Sigmoid colon (tissue), 4 donors: Measurements from ENCODE around the genes CD72, MSMP, FAM221B, HRCT1 and RNF38.

DNA sequence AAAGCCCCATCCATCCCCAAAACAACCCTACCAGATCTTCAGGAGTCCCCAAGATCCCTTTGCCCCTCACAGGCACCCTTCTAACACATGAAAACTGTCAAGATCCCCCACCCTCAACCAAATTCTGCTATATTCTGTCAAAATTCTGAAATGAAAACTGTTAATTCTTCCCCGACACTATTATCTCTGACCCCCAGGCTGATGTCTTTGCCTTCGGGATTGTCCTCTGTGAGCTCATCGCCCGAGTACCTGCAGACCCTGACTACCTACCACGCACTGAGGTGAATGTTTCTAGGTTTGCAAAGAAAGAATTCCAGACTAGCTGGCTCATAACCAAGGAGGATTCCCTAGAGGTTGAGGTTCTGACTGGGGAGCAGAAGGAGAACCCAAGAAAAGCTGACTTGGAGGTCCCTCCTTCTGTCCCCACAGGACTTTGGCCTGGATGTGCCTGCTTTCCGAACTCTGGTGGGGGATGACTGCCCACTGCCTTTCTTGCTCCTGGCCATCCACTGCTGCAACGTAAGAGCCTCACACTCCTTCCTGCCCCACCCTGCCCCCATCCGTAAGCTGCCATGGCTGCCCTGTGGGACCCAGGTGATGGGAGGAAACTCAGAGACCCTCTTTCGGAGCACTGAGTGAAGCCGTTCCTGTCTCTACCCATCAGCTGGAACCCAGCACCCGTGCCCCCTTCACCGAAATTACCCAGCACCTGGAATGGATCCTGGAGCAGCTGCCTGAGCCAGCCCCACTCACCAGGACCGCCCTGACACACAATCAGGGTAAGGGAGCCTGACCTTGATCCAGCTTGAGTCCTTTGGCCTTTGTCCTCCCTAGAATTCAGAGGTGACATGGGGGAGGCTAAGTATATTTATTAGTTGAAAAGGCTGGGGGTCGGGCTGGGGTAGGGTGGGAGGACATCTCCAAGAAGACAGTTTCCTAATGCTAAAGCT, 2.9 kb downstream of the TESK1 start:
- PRO-cap: no peak
- RAMPAGE, long total RNA, 4 experiments: no peak in any of the 4 experiments

DNA sequence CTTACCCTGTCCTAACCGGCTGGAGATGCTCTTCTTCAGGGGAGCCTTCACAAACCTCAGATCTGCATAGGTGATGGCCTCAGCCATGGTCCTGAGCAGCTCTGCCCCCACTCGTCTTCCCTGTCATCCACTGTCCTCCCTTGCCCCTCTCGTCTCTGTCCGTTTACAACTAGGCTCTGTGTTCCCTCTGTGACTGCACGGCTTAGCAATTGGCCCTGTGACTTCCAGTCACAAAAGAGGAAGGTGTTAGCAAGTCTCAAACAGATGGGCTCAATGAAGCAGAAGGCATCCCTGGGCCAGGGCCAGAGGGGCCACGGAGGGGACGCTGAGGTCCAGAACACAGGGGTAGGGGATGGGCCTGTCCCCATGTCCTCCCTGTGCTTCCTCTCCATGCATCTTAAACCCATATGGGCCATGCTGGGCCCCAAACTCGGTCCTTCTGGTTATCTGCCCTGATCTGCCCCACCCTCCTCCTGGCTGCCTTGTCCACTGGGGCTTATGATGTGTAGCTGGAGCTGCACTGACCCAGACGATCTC, at the start of gene CD72:
Gene CD72 (minus strand): TSS at position 197 of the 537 bp plus-strand sequence.
- PRO-cap: no peak
- RAMPAGE, long total RNA, 4 experiments: start-site peak on the minus strand in 1 of 4 experiments, centred at position 165 of the sequence, 6 reads per replicate

DNA sequence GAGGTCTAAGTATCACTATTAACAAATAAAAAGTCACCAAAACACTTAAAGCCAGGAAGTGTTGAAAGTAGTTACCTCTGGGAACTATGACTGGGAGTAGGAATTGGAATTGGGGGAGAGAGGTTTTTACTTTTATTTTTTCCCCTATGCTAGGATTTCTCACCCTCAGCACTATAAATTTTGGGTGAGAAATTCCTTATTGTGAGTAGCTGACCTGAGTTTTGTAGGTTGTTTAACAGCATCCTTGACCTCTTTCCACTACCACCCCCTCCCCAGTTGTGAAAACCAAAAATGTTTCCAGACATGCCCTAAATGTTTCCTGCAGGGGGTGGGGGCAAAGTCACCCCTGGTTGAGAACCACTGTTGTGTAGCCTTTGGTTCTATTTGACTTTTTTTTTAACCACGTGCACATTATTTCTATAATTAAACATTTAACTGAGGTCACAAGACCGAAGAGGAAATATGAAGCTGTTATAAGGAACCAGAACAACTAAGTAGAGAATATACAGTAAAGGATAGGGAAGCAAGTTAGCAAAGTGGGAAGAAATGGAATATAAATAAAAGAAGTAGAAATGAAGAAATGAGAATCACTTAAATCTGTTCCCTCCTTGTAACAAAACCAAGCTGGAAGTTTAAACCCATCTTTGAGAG, 14.7 kb downstream of the SIT1 start:
- PRO-cap: no peak
- RAMPAGE, long total RNA, 4 experiments: no peak in any of the 4 experiments

- PRO-cap: no peak
- RAMPAGE, long total RNA, 4 experiments: no peak in any of the 4 experiments
These were observed 3.5 kb downstream of the TPM2 start for GRCh38 chr9:35686300-35686623.

- PRO-cap: unidirectional peak, plus-strand start at chr9:35697051
- RAMPAGE, long total RNA, 4 experiments: no peak in any of the 4 experiments
These were observed 6.9 kb upstream of the TPM2 start for GRCh38 chr9:35696544-35697166.

DNA sequence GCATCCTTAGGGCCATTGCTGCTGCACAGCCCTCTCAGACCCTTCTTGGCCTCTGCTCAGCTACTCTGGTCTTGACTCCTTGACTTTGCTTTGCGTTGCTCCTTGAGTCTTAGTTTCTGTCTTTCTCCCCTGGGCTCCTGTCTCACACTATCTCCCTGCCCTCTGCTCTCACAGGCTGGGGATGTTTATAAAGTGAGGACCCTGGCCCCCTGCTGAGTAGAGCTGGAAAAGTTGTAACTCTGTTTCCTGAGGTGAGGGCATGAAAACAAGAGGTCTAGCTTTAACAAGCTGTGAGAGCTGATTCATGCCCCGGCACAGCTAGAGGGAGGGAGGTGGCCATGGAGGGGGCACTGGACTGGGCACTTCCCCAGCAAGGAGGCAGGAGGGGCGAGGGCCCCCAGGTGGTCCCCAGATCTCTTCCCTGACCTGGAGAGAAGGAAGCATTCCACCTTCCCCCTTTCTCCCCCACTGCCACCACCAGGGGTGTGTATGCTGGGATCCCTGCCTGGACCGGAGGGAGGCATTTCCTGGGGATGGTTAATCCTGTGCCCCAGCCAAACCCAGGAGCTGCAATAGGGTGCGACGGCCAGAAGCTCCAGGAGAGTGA, at the start of gene MSMP:
Gene MSMP (minus strand): TSS at position 163 of the 607 bp plus-strand sequence.
- PRO-cap: no peak
- RAMPAGE, long total RNA, 4 experiments: no peak in any of the 4 experiments

DNA sequence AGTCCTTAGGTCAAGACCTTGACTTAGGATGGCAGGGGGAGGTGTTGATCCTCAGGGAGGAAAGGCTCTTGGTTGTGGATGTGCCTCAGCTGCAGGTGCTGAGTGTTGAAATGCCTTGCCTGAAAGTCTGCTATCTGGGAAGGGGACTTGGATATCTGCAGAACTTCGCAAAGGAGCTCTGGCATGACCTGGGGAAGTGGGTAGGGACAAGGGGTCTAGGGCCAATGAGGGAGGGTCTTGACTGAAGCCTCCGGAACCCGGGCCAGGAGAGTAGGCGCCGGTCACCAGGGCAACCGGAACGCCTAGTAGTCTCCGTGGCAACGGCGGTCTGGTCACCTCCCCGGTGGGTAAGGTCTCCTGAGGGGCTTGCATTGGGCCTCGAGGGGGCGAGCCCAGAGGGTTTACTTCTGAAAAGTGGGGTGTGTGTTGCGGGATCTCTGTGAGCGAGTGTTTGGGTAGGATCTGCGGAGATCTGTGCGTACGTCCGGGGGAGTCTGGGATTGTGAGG, at the start of gene FAM221B:
Gene FAM221B (minus strand): TSS at position 243 of the 508 bp plus-strand sequence.
- PRO-cap: no peak
- RAMPAGE, long total RNA, 4 experiments: no peak in any of the 4 experiments

GRCh38 chr9:35905716-35906337, at the start of gene HRCT1:
HRCT1 (plus strand) TSS chr9:35906202.
- PRO-cap: bidirectional peak, plus-strand start at chr9:35906238, minus-strand start at chr9:35906071
- RAMPAGE, long total RNA, 4 experiments: start-site peak on the plus strand in 4 of 4 experiments, at chr9:35906201-35906249 at its widest, 10 to 46 reads per replicate

DNA sequence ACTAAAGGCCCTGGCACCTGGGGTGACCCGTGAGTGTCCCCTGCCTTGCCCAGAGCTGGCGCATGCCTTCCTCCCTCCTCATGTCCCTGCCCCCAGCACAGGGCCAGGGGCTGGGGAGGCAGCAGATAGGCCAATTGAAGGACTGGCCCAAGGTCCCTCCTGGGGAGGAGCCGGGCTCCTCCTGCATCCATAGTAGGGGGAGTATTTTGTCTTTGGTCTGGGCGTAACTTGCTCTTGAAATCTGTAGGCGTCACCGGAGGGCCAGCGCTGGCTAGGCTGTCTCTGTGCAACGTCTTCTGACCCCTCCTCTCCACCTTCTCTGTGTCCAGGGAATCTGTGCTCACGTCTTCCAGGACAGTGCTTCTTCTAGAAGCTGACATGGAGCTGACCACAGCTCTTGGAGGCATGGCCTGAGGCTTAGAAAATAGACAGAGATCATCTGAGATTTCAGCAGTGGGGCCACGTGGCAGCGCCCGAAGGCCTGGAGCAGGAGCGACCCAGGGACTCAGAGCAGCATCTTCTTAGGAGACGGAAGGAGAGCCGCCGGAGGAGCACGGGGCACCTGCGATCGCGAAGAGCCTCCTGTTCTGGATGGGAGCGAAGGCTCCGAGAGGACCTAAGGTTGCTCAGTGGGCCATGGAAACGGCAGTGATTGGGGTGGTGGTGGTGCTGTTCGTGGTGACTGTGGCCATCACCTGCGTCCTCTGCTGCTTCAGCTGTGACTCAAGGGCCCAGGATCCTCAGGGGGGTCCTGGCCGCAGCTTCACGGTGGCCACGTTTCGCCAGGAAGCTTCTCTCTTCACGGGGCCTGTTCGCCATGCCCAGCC, 751 bp downstream of the SPAAR start:
- PRO-cap: no peak
- RAMPAGE, long total RNA, 4 experiments: start-site peak on the plus strand in 2 of 4 experiments, centred at positions 288 to 308 of the sequence, 6 reads per replicate

DNA sequence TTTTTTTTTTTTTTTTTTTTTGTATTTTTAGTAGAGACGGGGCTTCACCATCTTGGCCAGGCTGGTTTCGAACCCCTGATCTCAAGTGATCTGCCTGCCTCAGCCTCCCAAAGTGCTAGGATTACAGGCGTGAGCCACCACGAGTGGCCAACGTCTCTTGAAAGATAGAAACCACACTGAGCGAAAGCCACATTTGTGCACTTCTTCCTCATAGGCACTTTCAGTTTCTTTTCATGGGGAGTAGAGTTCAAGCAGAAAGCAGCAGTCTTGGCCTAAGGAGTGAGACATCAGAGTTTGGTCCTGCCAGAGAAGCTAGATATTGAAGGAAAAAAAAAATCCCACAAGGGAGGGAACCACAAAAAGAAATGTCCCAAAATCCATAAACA, 44.0 kb upstream of the GLIPR2 start:
- PRO-cap: no peak
- RAMPAGE, long total RNA, 4 experiments: no peak in any of the 4 experiments

DNA sequence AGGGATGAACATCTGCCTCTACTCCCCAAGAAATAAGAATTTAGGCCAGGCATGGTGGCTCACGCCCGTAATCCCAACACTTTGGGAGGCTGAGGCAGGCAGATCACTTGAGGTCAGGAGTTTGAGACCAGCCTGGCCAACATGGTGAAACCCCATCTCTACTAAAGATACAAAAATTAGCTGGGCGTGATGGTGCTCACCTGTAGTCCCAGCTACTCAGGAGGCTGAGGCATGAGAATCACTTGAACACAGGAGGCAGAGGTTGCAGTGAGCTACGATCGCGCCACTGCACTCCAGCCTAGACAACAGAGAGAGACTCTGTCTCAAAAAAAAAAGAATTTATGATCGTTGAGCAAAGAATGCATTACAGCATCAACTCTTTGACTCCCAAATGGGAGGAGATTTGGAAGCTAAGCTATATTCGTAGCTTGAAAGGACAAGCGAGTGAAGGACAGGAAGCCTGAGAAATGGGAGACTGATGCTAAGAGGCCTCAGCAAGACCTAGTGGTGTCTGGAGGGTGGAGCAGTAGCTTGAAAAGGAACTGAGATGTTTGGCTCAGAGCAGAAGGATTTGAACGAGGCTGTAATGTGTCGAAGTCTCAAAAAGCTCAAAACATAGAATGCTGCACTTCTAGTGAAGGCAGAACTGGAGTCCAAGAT, 10.3 kb upstream of the CCIN start:
- PRO-cap: no peak
- RAMPAGE, long total RNA, 4 experiments: no peak in any of the 4 experiments

DNA sequence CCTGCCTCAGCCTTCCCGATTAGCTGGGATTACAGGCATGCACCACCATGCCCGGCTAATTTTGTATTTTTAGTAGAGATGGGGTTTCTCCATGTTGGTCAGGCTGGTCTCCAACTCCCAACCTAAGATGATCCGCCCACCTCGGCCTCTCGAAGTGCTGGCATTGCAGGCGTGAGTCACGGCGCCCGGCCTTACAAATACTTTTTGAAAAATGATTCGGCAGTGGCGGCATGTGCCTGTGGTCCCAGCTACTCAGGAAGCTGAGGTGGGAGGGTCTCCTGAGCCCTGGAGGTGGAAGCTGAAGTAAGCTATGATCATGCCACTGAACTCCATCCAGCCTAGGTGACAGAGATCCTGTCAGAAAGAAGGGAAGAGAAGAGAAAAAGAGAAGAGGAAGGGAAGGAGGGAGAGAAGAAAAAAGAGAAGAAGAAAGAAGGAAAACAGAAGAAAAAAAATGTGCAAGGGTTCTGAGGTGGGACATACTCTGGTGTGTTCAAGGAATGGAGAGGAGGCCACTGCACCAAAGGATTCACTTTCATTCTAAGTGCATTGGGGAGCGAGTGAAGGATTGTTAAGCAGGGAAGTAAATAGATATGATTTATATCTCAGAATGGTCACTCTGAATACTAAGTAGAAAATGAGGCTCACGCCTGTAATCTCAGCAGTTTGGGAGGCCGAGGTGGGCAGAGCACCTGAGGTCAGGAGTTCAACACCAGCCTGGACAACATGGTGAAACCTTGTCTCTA, 8.9 kb upstream of the CCIN start:
- PRO-cap: no peak
- RAMPAGE, long total RNA, 4 experiments: no peak in any of the 4 experiments

GRCh38 chr9:36162483-36162868, 6.7 kb upstream of the CCIN start:
- PRO-cap: no peak
- RAMPAGE, long total RNA, 4 experiments: no peak in any of the 4 experiments

DNA sequence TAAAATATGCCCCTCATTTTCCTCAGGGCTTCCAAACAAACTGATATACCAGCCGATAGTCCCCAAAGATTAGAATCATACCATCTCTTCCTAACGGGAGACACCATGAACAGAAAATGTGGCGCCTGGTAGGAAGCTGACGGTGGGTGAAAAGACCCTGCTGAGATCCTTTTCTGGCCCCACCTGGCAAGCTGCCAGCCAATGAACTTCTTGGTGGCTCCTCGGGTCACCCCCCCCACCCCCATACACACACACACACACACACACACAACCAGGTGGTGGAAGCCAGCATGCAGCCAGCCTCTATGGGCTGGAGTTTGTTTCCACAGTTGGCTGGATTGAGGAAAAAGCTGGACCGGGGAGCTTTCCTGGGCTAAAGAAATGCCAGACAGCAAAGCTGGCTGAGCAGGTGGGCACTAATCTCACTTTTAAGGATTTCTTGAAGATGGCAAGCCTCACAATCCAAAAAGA, 4.8 kb upstream of the CCIN start:
- PRO-cap: no peak
- RAMPAGE, long total RNA, 4 experiments: no peak in any of the 4 experiments

DNA sequence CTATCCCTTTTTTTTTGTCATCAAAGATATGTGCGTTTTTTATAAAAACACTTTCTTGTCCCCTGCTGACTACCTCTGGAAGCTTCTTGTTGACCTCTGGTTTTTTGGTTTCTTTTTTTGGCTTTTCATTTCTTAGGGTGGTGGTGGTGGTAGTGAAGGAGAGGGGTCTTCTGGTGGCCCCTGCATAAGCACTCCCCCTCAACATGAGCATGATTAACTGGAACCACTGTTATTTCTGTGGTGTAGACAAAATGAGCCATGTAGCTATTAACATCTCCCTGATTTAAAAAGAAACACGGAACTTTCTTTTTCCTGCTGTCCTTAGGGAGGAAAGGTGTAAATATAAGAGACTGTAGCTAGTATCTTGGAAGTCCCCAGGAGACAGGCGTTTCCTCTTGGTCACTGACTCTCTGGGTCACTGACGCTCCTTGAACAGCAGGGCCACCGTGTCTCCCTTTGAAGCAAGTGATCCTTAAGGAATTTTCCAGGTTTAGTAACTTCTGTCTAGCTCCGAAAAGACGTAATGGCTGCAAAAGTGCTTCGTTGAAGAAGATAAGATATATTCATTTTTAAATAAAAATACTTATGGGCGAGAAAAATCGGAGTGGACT, 881 bp upstream of the CLTA start:
- PRO-cap: no peak
- RAMPAGE, long total RNA, 4 experiments: no peak in any of the 4 experiments

- PRO-cap: no peak
- RAMPAGE, long total RNA, 4 experiments: no peak in any of the 4 experiments
These were observed 18.0 kb upstream of the GNE start for GRCh38 chr9:36276119-36276769.

GRCh38 chr9:36400167-36401126, at the start of gene RNF38:
RNF38 (minus strand) TSS chr9:36400269.
- PRO-cap: unidirectional peak, minus-strand start at chr9:36400839; unidirectional peak, minus-strand start at chr9:36400950
- RAMPAGE, long total RNA, 4 experiments: start-site peak on the minus strand in 4 of 4 experiments, at chr9:36400822-36400911 at its widest, 35 to 58 reads per replicate

GRCh38 chr9:36413981-36414534, 14.0 kb upstream of the RNF38 start:
- PRO-cap: no peak
- RAMPAGE, long total RNA, 4 experiments: no peak in any of the 4 experiments

DNA sequence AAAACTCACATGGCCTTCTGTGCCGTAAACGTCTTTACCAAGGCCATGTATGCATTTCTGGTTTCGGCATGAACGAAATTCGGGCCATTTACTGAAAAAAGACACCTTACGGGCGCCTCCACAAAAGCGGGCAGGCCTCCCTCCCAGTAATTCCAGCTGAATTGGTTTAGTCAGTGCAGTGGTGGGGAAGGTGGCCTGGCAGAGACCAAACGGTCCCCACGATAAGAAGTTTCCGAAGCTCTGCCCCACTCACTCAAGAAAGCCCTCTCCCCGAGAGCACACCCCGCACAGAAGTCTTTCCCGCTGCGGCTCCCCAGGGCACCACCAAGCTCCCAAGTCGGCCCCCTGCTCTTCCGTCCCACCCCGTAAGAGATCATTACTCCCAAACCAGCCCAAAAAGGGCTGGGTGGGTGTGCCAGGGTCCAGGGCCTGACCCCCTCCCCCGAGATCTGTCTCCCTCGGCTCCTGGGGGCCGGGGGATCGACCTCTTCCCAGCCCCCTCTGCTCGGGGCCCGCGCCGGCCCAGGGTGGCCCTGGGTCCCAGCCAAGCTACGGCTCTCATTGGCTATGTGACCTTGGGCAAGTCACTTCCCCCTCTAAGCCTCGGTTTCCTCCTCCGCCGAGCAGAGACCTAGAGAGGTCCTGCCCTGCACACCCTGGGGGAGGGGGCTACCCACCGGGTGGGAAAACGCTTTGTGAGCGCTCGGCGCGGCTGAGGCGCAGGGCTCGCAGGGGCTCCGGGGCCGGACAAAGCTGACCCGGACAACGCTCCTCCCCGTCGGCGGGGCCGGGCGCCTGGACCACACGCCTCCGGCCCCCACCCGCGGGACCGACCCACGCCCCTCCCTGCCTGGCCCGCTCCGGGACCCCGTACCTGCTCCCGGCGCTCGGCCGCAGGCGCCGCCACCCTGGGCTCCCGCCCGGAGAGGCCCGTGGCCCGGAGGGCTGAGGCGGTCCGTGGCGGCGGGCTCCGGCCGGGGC, 86.0 kb upstream of the MELK start:
- PRO-cap: no peak
- RAMPAGE, long total RNA, 4 experiments: no peak in any of the 4 experiments

DNA sequence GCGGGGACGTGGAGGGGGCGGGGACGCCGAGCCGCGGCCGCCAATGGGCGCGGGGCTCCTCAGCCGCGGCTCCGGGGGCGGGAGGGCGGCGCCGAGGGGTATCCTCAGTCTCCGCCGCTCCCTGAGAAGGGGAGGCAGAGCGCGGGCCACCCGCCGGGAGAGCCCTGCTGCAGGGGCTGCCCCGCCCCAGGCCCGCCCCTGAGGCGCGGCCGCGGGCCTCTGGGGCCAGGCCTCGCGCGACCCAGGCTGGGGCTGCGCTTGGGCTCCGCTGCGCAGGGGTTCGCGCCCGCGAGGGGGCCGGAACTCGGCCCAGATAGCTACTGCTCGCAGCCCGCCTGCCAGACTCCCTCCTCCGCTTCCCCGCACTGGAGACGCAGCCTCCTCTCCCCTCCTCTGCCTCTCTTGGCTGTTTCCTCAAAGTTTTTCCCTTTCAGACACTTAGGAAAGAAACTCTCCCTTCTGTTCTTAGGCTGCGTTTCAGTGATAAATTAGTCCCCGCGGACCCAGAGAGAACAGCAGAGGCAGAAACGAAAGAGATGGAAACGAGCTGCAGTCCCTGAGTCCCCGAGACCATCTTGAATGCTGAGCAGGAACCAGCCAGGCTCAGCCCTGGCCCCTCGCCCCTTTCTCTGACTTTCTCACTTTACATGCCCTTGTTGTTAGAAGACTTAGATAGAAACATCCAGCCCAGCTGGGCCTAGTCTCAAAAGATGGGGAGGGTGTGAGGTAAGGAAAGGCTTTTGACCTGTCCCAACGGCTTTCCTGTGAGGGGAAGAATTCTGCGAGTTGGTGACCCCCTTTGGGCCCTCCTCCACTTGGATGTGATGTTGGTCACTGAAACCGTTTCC, 84.8 kb upstream of the MELK start:
- PRO-cap: bidirectional peak, plus-strand start at position 129 of the sequence, minus-strand start outside the sequence
- RAMPAGE, long total RNA, 4 experiments: no peak in any of the 4 experiments